Rectum (tissue), 1 donor: ENCODE measurements around a stretch of chr14.

DNA sequence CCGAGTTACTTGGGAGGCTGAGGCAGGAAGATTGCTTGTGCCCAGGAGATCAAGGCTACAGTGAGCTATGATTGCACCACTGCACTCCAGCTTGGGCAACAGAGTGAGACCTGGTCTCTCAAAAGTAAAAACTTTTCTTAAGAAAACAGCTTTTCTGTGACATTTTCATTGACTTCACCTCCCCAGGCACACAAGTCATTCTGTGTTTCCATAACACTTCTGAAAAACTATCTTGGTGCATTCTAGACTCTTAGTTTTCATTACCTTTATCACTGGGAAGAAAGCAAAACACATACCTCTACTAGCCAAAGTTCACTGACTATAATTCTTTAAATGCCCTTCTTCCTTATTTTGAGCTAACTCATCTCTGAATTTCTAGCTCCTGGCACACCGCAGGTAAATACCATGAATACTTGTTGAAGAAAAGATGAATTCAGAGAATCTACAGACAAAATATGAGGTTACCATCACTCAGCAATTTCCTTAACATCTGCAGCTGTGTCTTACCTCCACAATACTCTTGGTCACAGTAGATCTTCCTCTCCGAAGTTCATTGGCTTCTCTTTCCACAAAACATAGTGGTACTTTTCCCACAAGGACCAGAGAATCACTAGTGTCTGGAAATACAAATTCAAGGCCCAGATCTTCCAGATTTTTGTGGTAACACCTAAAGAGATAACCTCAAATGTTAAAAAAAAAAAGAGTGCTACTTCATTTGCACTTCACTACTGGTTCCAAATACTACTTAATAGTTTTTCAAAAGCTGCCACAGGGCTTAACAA is 21.0 kb downstream of the MLH3 start:
- PRO-cap = no peak

GRCh38 chr14:75070165-75070817 is 850 bp downstream of the ZC2HC1C start:
- PRO-cap = bidirectional peak, plus-strand start at chr14:75070656, minus-strand start at chr14:75070536

DNA sequence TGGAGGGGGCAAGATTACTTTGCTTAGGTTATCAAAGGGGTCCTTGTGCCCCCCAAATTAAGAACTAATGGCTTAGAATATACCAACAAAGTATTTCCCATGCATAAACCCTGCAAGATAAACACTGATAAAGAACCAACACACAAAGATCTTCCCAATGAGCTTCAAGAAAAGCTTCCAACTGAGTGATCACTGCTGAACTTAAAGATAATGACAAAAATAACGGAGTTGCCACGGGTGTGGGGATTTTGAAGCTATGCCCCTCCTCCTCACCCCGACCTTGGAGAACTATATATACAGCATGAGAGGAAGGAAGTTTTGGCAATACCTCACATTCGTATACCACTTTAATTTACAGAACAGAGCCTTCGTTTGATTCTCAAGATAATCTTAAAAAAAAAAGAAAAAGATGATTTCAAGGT is 824 bp downstream of the NEK9 start:
- PRO-cap = no peak

- PRO-cap = no peak
These were observed 981 bp upstream of the NEK9 start for GRCh38 chr14:75127825-75128232.

DNA sequence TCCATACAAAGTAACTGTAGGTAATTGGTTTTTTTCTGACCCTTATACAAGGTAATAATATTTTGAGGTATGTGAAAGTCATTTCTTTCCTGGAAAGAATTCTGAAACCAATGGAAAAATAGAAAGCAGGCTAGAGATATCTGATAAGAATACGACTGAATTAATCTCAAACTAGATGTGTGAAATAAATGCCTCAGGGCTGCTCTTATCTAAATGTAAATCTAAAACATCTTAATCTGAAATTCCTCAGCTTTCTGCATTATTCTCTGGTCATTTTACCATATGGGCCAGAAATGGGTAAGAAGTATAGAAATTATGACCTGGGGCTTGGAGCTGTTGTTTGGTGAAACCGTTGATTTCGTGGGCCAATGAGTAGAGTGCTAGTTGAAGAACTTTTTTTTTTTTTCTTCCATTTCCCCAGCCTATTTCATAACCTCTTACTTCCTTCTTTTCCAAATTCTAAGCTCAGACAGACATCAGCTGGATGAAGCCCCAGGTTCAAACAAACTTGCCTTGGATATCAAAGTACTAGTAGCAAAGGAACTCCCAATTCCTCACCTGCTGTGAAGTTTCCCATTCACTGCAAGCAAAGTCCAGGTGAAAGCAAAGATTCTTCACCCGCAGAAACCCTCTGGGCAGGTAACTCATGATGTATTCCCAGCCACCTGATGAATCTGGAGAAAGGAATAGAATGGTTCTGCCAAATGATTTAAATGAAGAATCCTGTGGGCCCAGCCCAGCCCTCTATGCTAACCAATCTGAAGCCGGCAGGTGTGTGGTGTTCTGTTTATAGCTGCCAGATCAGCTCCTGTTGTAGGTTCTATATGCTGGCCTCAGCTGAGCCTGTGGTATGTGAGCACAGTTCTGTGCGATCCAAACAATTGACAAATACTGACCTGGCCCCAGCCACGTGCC is 9.7 kb upstream of the FOS start:
- PRO-cap = unidirectional peak, plus-strand start at position 455 of the sequence

DNA sequence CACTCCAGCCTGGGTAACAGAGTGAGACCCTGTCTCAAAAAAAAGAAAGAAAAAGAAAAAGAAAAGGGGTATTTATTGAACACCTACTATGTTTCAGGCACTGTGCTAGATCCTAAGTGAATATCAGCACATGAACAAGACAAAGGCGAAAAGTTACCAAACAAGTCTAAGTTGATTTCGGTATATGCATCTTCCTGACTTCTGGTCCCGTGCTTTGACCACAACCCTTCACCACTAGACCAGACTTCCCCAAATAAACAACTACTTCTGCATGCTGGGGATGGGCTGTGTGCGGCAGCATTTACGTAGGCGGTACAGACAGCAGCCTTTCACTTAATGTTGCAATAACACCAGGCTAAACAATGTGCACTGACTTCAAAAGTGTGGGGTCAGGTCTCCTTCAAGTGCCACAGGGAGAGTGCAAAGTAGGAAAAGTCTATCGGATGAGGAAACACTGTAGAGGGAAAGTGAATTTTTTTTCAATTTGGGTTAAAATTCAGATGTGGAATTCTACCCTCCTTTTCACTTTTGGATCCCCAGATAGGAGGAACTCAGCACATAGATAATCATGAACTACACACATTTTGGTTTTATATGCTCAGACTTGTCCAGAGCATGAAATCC is 3.8 kb upstream of the FOS start:
- PRO-cap = unidirectional peak, plus-strand start at position 403 of the sequence

DNA sequence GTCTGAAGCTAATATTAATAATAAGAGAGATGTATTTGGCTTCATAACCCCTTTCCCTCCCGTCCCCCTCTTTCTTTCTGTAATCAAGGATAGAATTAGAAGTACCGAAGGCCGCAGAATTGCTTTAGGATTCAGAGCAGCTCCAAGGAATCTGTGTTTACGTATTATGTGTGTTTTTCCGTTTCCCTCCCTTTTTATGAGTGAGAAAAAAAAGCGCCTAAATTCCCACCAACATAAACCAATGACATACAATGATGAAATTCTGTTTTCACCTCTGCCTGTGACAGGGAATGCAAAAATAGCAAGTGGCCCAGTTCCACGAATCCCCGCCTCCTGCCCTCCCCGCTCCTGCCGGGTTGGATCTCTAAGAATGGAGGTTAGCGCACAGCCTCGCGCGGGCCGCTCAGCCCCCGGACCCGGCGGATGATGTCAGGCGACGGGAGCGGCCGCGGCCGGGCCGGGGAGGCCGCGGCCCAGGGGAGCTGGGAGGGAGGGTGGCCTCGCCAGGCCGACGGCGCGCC is 1.9 kb upstream of the FOS start:
- PRO-cap = bidirectional peak, plus-strand start outside the sequence, minus-strand start at position 425 of the sequence

GRCh38 chr14:75279235-75279761 is 670 bp downstream of the FOS start:
- PRO-cap = bidirectional peak, plus-strand start at chr14:75279649, minus-strand start at chr14:75279381

- PRO-cap = unidirectional peak, plus-strand start at chr14:75282311; bidirectional peak, plus-strand start at chr14:75282435, minus-strand start at chr14:75282344
These were observed 3.4 kb downstream of the FOS start for GRCh38 chr14:75281751-75282672.

DNA sequence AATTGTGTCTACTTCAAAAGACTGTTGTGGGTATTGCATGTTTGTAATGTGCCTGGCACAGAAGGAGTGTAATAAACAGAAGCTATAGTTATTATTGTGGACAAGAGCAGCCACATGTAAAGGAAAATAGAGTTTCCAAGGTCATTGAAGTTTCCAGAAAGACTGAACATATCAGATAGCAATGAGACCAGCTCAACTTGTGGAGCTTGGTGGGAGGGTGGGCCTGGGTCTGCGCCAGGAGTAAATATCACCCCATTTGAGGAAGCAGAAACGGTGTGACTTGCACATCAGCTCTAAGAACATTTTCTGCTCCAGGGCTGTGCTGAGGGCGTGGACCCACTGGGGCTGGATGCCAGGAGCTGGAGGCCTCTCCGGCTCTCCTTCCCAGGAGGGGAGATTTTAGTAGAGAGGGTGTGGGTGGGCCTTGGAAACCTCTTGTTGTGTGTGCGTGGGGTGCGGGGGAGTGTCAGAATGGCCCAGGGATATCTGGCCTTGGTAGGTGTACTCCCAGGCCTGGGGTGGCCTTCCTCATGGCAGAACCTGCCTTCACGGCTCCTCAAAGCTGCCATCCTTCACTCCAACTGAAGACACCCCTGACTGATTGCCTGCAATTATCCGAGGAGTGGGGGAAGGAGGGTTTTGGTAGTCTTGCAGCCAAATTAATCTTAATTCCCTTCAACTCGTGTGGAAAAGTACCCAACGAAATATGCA is 19.9 kb downstream of the FOS start:
- PRO-cap = bidirectional peak, plus-strand start outside the sequence, minus-strand start at position 583 of the sequence

- PRO-cap = unidirectional peak, plus-strand start at chr14:75315315
These were observed 36.5 kb downstream of the FOS start for GRCh38 chr14:75315130-75315540.

DNA sequence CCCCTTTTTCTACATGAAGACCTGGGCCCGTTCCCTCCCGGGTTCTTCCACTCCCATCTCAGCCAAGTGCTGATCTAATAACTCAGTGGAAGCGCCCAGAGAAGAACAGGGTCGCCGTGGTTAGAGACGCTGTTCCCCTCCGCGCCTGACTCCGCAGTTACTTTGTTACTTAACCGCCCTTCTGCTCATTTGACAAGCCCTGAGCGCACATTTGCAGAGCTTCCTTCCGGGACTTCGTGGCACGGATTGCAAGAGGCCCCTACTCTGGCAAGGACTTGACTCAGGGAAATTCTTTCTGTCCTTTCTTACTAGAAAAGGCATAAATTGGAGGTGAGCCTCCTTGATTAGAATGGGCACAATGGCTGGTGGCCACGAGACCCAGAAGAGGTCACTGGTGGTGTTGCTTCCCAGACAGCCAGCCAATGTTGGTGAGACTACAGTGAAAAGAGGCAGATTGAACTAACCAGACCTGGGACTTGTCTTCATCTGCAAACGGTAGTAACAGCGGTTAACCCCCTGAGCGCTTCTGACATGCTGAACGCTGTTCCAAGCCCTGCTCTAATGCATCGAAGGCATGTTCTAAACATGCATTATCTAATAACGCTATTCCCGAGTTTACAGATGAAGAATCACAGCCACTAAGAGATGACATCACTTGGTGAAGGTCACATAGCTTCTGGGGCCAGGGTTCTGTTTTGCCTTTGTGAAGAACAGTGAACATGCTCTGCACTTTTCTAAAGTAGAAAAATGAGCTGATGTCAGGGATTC is 55.7 kb downstream of the FOS start:
- PRO-cap = bidirectional peak, plus-strand start at position 251 of the sequence, minus-strand start at position 147 of the sequence

GRCh38 chr14:75615035-75615623 is 36.7 kb downstream of the FLVCR2 start:
- PRO-cap = no peak

DNA sequence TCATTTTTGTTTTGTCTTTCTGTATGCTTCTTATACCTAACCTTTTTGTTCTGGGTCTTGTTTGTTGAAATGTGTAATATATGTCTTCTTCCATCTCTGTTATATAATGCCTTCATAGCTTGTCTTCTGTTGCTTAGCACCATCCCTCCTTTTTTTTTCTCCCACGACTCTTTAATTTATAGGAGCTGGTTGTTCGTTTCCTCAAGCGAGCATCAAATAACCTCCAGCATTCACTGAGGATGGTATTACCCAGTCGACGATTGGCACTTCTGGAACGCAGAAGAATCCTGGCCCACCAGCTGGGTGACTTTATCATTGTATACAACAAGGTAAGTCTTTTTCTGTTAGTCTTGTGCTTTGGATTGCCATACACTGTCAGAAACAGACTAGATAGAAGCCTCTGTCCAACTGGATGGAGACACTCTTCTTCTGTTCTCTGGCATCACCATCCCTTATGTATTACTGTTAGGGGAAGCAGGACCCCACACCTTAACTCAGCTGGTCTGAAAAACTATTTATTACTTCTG is 114.3 kb downstream of the TTLL5 start:
- PRO-cap = no peak

DNA sequence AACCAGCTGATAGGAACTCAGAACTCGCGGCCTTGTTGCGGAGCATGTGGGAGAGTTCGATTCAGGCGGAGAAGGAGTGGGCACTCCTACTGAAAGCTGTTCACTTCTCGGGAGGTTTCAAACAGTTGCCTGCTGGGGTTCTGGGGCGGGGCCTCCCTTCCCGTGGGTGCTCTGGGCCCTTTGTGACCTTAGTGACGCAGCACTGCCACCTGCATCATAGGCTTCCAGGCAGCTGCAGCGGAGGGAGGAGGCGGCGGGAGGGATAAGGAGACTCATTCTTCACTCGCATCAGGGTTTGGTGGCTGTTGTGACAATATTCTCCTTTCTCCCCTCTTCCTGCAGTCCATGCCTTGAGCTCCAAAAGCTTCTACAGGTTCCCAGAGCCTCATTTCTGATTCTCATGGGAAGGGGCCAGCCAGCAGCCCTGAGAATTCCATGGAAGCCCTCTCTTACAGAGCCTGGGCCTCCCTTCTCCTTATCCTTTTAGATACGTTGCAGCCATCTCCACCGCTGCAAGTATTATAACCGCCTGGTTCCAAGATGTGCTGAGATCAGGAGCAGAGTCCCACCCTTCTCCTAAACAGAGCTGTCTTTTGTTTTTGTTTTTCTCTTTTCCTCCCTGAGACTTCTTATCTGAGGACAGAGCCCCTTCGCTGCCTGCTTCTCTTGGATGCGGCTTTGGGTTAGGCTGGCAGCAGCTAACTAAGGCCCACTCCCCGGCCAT is 67.8 kb upstream of the GPATCH2L start:
- PRO-cap = no peak

GRCh38 chr14:76191351-76191793 is 39.6 kb downstream of the GPATCH2L start:
- PRO-cap = no peak

- PRO-cap = unidirectional peak, minus-strand start at chr14:76515782
These were observed 139.6 kb downstream of the ESRRB start for GRCh38 chr14:76515561-76515942.

DNA sequence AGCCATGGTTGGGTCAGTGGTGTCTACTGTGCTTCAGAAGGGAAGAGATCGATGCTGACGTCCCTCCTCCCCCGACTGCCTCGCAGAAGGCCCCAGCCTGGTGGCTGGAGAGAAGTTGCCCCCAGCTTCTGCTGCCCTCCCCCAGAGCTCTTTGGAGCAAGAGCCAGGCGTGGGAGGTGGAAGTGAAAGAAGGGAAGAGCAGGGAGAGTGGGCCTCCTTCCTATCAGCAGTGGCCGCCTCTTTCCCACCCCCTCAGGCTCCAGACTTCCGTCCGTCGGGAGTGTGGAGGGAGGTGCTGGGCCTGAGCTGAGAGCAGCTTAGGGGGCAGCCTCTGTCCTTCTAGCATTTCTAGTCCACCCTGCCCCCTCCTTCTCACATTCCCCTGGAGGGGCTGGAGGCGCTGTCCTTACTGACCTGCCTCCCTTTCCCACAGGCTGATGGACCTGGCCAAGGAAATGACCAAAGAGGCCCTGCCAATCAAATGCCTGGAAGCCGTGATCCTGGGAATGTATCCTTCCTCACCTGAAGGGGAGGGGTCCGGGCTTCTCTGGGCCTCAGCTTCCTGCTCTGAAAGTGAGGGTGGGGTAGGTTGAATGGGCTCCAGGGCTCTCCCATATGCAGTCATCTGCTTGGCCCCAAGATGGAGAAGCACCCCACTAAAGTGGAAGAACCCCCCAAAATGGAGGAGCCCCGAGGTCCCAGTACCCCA is 11.6 kb downstream of the VASH1 start:
- PRO-cap = bidirectional peak, plus-strand start at position 283 of the sequence, minus-strand start at position 77 of the sequence

- PRO-cap = no peak
These were observed 14.5 kb downstream of the VASH1 start for GRCh38 chr14:76775751-76776278.

DNA sequence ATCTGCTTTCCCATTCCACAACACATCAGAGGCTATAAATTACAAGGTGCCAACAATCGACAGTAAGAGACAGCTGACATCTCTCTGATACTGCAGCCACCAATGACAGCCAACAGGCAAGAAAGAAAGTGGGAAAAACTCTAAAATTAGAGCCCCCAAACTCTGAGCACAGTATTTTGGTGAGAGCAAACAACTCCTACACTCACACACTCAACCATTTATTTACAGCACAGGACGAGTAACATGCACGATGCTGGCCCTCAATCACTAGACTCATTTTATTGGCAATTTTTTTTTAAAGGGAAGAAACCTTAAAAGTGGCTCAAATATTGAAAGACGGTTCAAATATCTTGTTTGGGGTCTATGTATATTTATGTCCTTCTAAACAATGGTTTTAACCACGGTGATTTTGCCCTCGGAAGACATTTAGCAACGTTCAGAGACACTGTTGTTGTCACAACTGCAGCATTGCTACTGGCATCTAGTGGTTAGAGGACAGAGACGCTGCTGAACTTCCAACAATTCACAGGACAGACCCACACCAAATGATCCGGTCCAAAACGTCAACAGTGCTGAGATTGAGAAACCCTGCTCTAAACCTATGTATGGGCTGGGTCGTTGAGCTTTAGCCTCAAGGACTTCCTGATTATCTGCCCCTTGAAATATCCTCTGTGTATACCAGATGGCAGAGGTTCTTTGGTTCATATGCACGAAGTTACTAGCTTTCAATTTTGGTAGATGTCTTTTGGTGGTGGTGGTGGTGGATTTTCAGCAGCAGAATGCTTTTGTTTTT is 1.8 kb downstream of the ANGEL1 start:
- PRO-cap = unidirectional peak, plus-strand start at position 498 of the sequence